Measurements from ENCODE around the gene SORCS2.

DNA sequence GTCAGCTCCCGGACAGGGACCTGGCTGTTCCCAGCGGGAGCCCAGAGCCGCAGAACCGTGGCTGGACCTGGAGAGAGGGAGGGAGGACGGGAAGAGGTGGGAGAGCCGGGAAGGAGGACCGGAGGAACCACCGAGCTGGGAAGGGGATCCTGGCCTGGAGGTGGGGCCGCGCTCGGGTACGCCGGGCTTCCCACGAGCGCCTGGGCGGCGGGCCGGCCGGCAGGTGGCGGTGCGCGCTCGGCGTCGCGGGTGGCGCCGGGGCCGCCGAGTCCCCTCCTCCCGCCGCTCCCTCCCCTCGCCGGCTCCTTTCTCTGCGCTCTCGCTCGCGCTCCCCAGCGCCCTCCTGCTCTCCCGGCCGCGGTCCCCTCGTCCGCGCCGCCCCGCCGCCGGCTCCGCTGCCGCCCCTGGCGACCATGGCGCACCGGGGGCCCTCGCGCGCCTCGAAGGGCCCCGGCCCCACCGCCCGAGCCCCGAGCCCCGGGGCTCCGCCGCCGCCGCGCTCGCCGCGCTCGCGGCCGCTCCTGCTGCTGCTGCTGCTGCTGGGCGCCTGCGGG lies at the start of gene SORCS2:
SORCS2 (plus strand) TSS at position 305 of the 554 bp plus-strand sequence.
- RRBS, result 4% methylated on average over 57 of the region's 76 CpGs

- RRBS, result 34% methylated on average over 2 of the region's 7 CpGs
These were observed 45.1 kb downstream of the PSAPL1 start for GRCh38 chr4:7389738-7389941.

DNA sequence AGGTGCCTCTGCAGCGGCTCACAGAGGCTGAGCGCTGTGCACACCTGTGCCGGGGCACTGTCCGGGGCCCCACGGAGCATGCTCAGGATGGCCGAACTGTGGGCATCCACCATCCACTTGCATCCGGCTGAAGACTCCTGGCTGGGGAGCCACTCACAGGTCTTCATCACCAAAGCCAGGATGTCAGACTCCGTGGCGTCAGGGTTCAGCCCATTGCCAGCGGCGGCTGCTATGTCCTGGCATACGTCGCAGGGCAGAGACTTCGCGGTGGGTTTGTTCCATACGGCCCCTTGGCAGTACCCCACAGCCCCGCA lies 333 bp downstream of the PSAPL1 start:
- RRBS, result 79% methylated on average over 4 of the region's 17 CpGs

DNA sequence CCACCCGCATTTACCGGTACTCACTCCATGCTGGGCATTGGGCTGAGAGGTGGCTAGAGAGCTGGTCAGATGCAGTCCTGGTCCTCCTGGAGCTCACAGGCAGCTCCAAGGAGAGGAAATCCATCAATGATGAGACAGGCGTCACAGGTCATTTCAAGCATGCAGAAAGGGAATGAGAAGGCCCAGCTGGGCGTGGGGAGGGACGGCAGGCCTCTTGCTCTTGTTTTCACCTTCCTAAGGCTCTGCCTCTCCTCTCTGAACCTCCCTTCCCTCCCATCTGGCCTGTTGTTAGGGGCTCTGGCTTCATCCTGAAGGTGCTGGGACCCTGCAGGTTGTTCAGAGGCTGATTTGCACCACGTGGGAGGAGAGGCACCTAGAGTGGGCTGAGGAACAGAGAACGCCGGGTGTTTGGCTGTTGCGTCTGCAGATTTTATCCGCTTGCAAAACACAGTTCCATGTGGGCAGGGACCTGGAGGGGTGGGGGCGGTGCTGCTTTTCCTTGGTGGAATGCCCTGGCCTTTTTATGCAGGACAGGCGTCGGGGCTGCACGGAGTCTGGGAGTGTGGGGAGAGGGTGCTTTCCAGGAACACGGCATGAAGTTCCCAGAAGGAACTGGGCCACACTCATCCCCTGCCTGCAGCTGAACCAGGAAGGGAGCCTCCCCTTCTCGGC lies 81.5 kb upstream of the PSAPL1 start:
- RRBS, result no CpG with 5 or more reads among the region's 16 CpGs

- RRBS, result no CpG with 5 or more reads among the region's 10 CpGs
These were observed 129.5 kb upstream of the PSAPL1 start for GRCh38 chr4:7564112-7564731.

GRCh38 chr4:7649655-7650594 lies 215.2 kb upstream of the PSAPL1 start:
- RRBS, result no CpG with 5 or more reads among the region's 35 CpGs

DNA sequence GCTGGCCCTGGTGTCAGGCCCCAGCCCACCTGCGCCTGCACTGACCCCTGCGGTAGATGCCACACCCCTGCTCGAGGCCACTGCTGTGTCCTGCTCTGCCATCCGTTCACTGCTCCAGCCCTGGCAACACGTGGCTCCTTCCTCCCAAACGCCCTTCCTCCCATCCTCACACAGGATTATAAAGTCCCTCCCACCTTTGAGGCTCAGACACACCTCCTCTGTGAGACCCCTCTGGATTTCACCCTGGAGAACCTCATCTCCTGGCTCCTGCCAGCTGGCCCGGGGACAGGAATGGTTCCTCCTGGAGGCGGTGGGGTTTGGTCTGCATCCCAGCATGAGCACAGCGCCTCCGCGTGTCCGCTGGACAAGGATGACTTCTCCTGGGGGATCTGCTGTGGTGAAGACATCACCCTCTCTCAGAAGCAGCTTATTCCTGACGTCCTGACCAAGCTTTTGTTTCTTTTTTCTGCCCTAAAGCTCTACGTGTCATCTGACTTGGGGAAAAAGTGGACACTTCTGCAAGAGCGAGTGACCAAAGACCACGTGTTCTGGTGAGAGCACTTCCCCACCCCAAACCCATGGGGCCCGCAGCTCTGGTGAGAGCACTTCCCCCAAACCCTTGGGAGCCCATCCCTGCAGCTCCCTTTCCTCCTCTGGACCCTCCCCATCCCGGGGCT lies 219.1 kb upstream of the PSAPL1 start:
- RRBS, result no CpG with 5 or more reads among the region's 18 CpGs

DNA sequence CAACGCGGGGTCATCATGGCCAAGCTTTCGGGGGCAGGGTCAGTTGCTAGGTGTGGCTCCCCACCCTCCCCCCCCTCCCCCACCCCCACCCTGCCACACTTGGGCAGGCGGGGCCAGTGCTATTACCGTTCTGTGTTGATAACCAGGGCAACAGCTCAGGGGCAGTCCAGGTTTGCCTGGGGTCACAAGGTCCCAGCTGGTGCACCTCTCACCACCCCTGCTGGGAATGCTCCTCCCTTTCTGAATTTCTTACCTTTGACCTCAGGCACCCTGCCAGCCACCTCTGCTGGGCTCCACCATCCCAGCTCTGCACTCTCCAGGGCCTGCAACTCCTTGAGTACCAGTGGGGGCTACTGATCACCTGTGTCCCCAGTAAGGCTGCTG lies 227.4 kb upstream of the PSAPL1 start:
- RRBS, result no CpG with 5 or more reads among the region's 5 CpGs

GRCh38 chr4:7802066-7802535 lies 137.6 kb downstream of the AFAP1 start:
- RRBS, result no CpG with 5 or more reads among the region's 4 CpGs

DNA sequence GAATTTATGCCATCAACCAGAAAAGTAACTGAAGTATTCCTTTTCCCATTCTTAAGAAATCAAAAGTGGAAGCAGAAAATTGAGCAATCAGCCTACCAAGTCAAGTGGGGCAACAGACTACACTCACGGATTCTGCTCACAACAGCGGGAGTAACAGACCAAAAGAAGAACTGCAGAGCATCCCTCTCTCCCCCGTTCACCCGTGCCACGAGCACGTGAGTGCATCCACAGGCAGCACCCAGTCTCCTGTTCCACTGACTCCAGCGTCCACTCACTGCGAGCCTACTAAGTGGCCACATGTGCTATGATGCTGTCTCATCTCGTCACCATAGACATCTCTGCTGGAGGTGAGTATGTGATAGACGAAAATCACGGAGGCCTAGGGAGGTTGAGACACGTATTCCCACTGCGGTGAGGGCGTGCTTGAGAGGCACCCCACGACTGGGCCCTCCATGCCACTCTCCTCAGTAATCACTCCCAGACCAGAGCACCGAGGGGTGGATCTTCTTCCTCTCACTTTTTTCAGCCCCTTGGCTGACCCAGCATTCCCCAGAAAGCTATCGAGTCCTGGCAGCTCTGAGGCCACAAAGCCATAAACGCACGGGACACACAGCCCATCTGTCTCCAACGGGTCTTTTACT lies 29.1 kb downstream of the AFAP1 start:
- RRBS, result no CpG with 5 or more reads among the region's 20 CpGs

GRCh38 chr4:7964775-7965711 lies 25.4 kb upstream of the AFAP1 start:
- RRBS, result 85% methylated on average over 2 of the region's 30 CpGs

- RRBS, result no CpG with 5 or more reads among the region's 5 CpGs
These were observed 38.8 kb upstream of the AFAP1 start for GRCh38 chr4:7978331-7978903.

DNA sequence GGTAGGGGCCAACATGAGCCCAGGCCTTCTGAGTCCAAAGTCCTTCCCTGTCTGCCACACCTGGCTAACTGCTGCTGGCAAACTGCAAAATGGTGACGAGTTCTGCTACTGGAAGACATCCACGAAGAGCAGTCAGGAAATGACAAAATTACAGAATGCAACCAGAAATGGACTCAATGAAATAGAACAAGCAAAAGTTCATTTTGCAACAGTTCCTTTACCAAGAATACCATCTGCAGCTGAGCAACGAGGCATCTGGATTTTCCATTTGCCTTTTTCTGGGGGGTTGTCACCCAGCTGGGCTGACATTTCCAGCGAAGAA lies 70.2 kb upstream of the AFAP1 start:
- RRBS, result no CpG with 5 or more reads among the region's 4 CpGs

- RRBS, result 68% methylated on average over 4 of the region's 15 CpGs
These were observed 38.2 kb downstream of the ABLIM2 start for GRCh38 chr4:8120369-8120872.

DNA sequence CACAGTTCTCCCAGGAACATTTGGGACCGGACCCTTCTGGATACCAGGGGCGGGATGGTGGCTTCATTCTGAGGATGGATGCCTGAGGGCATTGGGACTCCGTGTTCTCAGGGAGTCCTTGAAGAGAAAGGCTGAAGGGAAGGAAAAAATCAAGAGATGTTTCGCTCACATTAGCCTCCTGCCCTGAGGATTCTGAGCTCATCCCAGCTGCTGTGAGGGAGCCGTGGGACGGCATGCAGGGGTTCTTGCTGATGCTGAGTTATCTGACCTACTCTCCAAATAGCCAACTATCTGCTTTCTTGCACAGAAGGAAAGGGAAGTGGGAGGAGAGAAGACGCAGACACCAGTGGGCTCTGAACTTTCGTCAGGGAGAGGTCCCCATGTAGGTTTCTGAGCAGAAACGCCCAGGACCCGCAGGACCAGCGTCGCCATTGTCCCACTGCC lies 13.3 kb upstream of the ABLIM2 start:
- RRBS, result no CpG with 5 or more reads among the region's 12 CpGs

GRCh38 chr4:8194282-8195179 lies 4.6 kb upstream of the SH3TC1 start:
- RRBS, result no CpG with 5 or more reads among the region's 19 CpGs

GRCh38 chr4:8197954-8198722 lies 952 bp upstream of the SH3TC1 start:
- RRBS, result no CpG with 5 or more reads among the region's 14 CpGs

GRCh38 chr4:8199701-8200374 lies 748 bp downstream of the SH3TC1 start:
- RRBS, result 4% methylated on average over 4 of the region's 24 CpGs

DNA sequence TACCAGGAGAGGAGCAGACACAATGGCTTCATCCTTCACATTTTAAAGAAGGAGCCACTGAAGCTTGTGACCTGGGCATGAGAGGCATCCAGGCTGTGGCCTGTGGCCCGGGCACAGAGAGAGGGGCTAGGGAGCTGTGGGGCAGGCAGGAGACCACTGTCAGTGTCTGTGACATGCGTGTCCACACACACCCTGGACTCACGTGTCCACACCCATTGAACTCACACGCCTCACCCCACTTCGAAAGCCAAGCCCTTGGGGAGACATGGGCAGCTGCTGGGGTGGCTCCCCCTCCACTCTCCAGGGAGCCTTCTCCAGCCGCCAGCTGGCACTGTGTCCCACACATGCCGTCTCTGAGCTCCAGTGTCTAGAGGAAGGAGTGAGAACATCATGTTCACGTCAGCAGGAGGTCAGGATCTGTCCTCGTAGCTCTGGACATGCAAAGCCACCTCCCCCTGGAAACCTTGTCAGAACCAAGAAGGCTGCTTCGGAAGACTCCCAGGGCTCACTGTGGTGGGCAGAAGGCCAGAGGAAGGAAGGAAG lies 61.3 kb downstream of the HTRA3 start:
- RRBS, result no CpG with 5 or more reads among the region's 10 CpGs

- RRBS, result no CpG with 5 or more reads among the region's 4 CpGs
These were observed 80.2 kb downstream of the HTRA3 start for GRCh38 chr4:8349879-8350115.

Measured in GM19239 (cell line).